A375 (cell line): ENCODE results near the genes DEFB118 and XKR7.

GRCh38 chr20:29752613-29753191, 1504.8 kb upstream of the DEFB115 start:
- RAMPAGE, long total RNA, result no peak

DNA sequence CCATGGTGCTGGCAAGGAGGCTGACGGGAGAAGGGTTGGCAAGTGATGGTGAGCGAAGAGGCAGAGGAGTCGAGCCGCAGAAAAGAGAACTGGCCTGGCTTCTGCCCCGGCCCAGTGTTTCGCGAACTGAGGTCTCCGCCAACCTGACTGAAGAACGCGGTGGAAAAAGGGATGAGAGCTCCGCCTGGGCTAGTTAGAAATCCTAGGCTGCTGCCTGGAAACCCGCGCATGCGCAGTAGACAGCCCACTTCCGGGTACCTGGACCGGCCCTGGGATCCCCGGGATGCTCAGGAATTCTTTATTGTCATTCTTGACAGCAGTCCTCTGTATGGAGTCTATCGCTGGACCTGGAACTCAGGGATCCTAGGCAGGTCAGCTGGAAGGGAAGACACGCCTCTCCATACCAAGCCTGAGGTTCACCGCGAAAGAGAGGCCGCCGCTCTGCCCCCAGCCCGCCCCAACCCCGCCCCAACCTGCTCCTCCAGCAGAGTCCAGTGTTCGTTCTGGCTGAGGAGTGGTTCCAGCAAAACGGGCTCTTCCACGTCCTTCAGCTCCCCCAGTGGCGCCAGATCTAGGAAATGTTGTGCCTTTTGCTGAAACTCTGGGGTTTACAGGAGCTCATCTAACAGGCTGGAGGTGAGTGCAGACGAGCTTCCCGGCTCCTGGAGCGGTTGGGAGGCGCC, 1379.2 kb upstream of the DEFB115 start:
- RAMPAGE, long total RNA, result no peak

- RAMPAGE, long total RNA, result no peak
These were observed 973.4 kb upstream of the DEFB115 start for GRCh38 chr20:30284021-30284485.

DNA sequence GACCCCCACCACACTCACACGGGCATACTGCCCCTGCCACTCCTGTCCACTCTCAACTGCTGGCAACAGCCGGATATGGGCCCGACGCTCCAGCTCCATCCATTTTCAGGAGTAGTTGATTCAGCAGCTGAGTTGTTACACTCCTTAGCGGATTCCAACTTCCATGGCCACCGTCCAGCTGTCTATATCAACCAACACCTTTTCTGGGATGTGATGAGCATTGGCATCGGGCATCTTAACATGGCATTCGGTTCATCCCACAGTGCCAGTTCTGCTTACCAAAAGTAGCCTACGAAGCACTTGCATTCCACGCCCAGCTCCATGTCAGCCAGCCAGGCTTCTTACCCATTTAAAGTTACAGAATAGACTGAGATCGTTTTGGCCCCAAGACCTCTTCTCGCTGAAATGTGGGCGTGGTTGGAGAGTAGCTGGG, 743.2 kb upstream of the DEFB115 start:
- RAMPAGE, long total RNA, result no peak

GRCh38 chr20:30586303-30586604, 671.2 kb upstream of the DEFB115 start:
- RAMPAGE, long total RNA, result no peak

- RAMPAGE, long total RNA, result no peak
These were observed 645.9 kb upstream of the DEFB115 start for GRCh38 chr20:30611503-30612033.

DNA sequence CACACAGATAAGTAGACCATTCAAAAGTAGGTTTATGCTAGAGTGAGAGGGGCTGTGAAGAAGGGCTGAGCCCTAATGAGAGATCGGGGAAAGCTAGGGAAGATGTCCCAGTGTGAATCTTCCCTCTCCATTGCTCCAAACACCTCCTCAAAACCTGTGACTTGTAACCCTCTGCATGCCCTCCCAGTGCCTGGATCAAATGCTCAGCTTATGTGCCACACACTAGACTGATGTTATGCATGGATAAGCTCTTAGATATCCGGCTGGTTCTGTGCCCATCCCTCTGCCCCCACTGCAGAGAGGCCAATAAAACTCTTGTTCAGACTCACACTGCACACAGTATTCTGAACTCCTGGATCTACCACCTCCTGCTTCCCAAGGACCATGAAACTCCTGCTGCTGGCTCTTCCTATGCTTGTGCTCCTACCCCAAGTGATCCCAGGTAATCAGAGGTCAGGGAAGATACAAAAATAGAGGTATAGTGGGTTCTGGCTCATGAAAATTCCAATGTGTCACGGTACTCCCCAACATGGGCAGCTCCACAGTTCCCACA, at the start of gene DEFB118:
TSS of gene DEFB118 (plus strand) at position 335 of the 553 bp plus-strand sequence.
- RAMPAGE, long total RNA, result no peak

DNA sequence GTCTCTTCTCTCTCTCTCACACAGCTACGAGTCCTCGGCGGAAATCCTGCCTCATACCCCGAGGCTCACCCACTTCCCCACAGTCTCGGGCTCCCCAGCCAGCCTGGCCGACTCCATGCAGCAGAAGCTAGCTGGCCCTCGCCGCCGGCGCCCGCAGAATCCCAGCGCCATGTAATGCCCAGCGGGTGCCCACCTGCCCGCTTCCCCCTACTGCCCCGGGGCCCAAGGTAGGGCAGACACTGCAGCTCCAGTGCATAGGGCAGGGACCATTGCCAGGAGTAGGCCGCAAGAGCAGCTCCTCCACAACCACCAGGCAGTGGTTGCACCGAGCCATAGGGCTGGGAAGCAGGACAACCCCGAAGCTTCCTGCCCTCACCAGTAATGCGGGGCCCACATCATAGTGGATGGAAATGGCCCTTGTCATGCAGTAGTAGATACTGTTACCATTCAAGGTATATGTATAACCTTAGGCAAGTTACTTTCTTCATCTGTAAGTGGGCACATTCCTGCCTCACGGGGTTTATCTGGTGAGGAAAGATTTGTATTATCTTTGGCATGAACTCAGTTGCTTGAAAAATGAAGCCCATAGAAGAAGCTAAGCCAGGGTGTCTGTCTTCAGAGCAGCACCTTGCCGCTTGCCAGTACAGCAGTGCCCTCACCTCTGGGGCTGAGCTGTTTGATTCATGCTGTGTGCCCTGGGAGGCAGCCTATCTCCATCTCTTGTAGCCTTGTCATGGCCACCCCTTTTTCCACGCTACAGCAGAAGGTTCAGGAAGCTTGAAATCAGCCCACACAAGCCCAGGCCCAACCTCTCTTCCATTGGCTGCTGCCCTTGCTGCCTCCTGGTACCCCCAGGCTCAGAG, 21.1 kb downstream of the MCTS2 start:
- RAMPAGE, long total RNA, result no peak

DNA sequence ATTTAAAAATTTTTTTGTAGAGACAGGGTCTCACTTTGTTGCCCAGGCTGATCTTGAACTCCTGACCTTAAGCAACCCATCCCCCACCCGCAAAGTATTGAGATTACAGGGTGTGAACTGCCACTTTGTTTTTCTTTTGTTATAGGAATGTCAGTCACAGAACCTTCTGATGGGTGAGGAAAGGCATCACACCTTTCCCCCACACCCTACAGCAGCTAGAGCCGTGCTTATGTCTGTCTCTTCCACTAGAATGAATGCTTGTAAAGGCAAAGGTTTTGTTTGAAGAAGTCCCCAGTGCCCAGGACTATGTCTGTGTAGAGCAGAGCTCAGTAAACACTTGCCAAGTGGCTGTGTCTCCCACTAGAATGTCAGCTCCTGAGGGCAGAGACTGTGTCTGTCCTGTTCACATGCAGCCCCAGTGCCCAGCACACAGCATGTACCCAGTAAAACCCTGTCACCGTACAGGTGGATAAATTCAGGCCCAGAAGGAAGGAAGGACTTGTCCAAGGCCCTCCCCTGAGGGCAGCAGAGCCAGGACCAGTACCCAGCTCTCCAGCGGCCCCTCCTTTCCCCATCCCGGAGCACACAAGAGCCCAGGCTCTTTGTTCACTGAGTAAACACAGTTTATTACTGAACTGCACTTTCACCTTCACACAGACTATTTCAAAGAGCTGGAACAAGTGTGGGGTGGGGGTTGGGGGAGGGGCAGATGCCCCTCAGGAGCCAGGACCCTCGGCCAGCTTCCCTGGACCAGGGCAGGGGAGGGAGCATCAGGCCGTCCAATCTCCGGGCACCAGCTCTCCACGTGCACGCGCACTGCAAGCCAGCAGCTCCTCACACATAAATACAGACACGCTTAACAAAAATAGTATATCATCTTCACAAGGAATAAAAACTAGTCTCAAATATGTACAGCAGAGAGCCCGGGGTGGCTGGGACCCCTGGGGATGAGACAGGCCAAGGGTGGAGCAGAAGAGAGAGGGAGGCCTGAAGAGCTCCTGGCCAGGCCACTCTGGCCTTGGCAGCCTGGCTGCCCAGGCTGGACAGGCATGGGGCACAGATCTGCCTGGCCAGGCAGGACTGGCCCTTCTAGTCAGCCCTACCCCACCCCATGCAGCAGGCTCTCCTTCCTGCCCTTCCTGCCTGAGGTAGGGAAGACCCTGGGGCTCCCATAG, 26.5 kb downstream of the COX4I2 start:
- RAMPAGE, long total RNA, result no peak

DNA sequence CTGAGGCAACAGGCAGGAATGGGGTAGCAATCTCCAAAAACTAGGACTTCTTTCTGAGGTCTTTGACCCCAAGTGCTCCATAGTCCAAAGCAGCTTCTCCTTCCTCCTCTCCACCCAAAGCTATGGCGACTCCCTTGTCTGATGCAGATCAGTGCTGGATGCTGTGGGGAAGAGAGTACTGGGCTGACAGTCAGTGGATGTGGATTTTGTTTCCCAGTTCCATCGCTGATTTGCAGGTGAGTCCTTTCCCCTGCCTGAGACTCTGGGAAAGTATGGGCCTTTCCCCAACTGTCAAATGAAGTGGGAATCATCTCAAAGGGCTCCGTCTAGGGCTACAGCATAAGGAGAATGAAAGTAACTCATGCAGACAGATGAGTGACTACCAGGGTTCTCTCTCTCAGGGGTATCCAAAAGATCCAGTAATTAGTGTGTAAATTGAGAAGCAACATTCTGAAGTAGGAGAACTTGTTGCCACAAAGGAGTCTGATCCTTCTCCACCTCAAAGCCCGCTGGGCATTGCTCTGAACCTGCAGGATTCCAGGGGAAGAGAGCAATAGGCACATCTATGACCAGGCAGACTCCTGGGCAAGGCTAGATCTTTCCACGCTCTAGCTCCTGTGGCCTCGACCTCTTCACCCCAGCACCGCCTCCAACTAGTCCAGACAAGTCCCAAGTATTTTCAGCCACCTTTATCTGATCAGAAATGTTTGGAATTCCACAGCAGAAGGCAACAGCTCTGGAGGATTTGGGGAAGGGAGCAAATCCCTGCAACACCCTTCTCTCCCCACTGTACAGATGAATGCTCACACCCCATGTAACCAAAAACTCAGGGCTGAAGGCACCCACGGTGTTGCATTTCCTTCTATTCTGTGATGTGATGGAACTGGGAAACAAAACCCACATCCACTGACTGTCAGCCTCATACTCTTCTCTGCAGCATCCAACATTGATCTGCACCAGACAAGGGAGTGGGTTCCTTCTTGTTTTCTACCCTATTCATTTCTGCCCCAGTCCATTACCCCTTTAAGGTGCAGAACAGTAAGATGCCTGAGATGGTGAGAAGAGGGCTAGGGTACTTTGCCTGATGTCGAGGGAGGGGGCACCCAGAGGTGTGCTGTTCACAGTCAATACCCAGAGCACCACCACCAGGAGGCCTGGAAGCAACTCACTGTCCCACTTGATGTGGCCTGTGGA, 40.8 kb downstream of the COX4I2 start:
- RAMPAGE, long total RNA, result no peak

- RAMPAGE, long total RNA, result no peak
These were observed 41.2 kb downstream of the BCL2L1 start for GRCh38 chr20:31681230-31682138.

DNA sequence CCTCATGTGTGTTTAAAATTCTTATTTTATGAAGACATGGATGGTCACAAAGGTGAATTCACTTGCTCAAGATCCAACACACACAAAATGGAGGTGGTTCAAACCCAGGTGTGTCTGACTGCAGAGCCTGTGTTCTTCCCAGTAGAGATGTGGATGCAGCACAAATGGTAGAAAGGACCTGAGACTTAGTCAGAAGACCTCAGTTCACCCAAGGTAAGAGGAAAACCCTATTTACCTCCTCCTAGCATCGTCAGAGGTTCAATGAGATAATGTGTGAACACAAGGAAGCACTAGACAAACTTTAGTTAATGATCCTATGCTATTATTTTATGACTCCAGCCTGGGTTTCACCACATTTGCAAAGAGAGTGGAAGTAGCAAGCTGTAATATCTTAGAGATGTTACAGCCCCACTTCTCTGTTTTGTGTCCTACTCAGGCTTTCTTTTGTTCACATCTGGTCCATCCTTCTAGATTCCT, 36.5 kb downstream of the BCL2L1 start:
- RAMPAGE, long total RNA, result no peak

- RAMPAGE, long total RNA, result no peak
These were observed 10.8 kb downstream of the BCL2L1 start for GRCh38 chr20:31711638-31712496.

GRCh38 chr20:31719213-31719587, 3.5 kb downstream of the BCL2L1 start:
- RAMPAGE, long total RNA, result no peak

DNA sequence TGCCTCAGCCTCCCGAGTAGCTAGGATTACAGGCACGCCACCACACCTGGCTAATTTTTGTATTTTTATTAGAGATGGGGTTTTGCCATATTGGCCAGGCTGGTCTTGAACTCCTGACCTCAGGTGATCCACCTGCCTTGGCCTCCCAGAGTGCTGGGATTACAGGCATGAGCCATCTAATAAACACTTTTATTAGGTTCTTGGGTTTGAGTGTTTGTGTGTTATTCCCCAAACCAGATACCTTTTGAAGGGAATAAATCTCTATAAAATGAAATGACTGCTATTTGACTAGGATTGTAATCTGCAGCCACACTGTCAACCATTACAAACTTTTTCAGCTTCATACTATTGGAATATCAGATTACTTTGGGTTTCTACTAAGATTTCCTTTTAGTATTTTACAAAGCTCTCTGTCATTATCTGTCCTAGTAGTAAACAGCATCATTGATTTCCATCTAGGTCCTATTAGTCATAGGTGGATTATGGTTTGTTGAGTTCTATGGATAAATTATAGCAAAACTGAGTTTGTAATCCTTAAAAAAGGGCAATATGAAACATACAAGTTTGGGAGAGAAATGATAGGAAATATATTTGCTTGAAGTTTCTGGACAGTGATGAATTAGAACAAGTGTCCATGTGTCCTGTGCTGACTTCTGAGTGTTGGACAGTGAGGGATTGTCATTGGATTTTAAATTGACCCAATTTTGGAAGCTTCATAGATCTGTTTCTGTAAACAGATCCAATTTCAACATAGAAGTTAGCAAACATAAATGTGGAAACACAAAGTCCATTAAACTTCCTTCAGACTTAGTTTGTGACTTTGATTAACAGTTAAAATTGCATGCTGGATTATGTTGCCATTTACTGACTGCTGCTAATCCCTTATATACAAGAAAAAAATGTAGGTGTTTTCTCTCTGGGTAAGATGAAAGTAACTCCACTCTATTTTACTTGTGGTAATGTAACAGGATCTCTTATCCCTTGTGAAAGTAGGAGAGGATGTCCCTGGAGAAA, 6.7 kb downstream of the TPX2 start:
- RAMPAGE, long total RNA, result no peak

DNA sequence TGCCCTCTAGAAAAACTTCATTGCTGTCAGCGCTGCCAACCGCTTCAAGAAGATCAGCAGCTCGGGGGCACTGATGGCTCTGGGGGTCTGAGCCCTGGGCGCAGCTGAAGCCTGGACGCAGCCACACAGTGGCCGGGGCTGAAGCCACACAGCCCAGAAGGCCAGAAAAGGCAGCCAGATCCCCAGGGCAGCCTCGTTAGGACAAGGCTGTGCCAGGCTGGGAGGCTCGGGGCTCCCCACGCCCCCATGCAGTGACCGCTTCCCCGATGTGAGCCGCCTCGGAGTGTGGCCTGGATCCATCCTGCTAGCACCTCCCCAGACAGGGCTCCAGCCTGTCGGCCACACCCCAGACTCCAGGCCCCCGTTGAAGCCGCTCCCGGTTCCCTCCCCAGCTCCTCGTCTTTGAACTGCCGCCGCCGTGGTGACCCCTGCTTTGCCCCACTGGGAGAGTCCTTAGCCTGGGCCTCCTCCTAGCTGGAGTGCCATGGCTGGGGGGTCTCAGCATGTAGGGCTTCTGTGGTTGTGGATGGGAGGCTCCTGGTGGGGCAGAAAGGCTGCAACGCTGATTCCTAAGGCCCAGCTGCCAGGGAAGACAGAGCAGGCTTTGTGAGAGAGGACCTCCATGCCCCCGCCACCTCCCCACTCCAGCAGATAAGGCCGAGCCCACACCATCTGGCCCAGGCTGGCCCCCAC, 11.6 kb downstream of the FOXS1 start:
- RAMPAGE, long total RNA, result no peak

DNA sequence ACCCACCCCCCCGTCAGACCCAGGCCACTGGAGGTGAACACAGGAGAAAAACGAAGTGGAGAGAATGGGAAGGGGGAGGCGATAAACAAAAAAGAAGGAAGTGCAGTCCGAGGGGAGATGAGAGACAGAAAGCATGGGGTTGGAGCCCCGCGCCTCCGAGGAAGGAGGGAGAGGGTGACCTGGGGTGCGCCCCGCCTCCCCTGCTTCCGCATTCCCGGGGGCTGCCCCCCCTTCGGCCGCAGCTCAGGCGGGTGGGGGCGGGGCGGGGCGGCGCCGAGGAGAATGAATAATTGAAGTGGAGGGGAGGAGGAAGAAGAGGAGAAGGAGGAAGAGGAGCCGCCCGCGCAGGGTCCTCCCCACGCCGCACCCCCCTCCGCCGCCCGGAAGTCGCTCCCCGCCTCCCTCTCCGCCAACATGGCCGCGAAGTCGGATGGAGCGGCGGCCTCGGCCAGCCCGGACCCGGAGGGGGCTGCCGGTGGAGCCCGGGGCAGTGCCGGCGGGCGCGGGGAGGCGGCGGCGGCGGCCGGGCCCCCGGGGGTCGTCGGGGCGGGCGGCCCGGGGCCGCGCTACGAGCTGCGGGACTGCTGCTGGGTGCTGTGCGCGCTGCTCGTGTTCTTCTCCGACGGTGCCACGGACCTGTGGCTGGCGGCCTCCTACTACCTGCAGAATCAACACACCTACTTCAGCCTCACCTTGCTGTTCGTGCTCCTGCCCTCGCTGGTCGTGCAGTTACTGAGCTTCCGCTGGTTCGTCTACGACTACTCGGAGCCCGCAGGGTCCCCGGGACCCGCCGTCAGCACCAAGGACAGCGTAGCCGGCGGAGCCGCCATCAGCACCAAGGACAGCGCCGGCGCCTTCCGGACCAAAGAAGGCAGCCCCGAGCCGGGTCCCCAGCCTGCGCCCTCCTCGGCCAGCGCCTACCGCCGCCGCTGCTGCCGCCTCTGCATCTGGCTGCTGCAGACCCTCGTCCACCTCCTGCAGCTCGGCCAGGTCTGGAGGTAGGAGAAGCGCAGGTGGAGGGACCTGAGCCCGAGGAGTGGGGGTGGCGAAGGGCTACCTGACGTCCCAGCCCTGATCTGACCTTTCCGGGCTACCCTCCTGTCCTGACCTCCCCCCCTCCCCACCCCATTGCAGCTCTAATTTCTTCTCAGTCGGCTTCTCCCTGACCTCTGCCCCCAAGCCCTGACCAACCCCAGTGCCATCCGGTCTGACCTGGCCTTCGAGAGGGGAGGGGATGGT, at the start of gene XKR7:
TSS of gene XKR7 (plus strand) at position 390 of the 1,239 bp plus-strand sequence.
- RAMPAGE, long total RNA, result no peak

DNA sequence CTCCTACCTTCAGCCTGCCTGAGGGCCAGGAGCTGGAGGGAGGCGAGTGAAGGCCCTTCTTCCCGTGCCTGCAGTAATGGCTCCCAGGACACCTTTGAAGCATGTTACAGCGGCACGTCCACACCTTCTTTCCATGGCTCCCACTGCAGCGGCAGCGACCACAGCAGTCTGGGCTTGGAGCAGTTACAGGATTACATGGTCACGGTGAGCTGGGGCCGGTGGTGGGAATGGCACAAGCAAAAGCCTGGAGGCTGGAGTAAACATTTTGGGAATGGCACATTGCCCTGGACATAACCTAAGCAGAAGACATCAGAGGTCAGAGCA, 18.6 kb downstream of the CCM2L start:
- RAMPAGE, long total RNA, result no peak

DNA sequence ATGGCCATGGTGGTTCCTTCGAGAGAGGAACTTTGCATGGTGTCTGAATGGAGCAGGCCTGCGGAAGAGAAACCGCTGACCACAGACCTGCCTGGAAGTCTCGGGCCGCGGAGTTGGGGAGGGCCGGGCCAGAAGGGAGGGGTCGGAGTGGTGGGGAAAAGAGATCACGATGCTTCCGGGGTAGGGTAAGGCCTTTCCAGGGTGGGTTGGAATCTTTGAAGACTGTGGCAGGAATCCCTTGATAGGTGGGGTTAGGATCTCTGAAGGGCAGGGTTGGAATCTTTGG, 764 bp upstream of the HCK start:
- RAMPAGE, long total RNA, result no peak

DNA sequence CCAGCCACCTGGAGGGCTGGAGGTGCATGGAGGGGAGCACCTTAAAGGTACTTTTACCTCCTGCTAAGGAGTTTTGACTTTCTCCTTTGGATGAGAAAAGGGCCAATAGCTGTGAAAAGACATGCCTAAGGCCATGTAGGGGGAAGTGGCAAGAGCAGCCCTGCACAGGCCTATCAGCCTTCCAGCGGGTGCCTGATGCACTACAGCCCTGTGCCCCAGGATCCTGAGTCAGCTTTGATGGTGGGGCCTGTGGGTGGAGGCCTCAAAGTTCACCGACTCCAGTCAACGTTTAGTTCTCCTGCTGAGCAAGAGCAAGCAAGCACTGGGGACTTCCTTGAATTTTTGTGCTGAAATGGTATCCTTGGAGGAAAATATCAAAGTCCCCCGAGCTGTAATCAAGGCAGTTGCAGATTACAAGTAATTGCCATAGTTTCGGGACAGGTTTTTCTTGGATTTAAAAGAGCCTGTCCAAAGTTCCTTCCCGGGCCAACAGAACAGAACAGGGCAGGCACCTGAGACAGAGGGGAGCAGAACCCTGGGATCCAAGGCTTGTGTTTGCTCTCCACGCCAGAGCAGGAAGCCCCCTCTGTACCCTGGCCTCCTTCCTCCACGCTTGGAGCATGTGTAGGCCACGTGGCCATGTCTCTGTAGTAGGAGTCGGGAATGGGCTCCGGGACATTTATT, 25.5 kb downstream of the PLAGL2 start:
- RAMPAGE, long total RNA, result no peak